Mesenteric fat pad (tissue), 1 donor: ENCODE measurements around a stretch of chr6.

GRCh38 chr6:6656288-6656764 lies 67.8 kb downstream of the LY86 start:
- PRO-cap = no peak

DNA sequence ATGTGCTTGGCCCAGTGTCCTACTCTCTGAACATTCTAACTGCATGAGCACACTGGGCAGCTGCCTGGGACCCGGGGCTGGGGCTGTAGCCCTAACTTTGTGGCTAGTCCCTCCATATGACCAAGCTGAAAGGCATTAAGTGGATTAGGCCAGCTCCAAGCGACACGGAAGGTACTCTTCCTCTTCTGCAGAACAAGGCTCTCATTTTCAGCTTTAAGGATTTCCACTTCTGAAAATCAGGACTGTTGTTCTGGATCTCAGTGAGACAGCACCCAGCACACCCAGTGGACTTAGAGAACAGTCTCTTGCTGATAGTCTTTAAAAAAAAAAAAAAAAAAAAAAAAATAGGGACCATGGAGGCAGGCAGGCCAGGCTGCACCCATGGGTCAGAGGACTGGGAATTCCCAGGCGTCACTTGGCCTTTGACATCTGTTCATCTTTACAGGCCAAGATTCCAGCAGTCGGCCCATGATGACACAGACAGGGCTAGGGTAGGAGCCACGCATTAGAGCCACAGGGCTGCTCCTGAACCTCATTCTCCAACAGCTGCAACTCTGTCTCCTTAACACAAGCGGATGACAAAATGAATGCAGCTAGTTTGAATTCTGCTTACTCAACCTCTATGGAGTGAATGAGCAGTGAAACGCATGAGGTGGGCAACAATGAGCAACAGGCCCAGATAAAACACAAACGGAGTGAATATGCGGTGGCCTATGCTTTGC lies 126.3 kb downstream of the LY86 start:
- PRO-cap = no peak

DNA sequence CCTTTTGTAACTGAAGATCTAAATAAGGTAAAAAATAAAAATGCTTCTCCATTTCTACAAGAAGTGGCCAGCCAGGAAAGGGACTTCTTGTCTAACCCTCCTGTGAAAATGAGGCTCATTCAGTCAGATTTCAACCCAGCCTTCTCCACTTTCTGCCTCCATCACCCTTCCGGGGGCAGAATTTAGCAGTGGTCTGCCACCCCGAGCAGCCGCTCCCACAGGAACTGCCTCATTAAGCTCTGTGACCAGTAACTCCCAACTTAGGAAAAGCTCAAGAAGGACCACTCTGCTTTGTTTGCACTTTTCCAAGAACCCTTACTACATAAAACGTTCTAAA lies 135.0 kb downstream of the LY86 start:
- PRO-cap = no peak

DNA sequence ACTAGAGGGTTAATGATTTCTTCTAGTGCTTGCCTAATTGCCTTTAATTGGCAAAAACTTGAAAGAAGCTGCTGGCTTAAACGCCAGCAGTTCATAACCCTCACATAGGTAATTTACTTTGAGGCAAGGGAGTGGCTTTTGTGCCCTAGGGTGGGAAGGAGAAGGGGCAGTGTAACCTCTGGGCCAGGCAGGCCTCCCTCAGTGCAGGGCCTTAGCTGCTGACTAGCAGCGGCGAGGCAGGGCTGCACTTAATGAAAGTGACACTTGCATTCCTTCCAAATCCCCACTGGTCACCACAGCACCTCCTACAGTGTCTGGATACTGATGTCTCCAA lies 152.6 kb downstream of the LY86 start:
- PRO-cap = no peak

DNA sequence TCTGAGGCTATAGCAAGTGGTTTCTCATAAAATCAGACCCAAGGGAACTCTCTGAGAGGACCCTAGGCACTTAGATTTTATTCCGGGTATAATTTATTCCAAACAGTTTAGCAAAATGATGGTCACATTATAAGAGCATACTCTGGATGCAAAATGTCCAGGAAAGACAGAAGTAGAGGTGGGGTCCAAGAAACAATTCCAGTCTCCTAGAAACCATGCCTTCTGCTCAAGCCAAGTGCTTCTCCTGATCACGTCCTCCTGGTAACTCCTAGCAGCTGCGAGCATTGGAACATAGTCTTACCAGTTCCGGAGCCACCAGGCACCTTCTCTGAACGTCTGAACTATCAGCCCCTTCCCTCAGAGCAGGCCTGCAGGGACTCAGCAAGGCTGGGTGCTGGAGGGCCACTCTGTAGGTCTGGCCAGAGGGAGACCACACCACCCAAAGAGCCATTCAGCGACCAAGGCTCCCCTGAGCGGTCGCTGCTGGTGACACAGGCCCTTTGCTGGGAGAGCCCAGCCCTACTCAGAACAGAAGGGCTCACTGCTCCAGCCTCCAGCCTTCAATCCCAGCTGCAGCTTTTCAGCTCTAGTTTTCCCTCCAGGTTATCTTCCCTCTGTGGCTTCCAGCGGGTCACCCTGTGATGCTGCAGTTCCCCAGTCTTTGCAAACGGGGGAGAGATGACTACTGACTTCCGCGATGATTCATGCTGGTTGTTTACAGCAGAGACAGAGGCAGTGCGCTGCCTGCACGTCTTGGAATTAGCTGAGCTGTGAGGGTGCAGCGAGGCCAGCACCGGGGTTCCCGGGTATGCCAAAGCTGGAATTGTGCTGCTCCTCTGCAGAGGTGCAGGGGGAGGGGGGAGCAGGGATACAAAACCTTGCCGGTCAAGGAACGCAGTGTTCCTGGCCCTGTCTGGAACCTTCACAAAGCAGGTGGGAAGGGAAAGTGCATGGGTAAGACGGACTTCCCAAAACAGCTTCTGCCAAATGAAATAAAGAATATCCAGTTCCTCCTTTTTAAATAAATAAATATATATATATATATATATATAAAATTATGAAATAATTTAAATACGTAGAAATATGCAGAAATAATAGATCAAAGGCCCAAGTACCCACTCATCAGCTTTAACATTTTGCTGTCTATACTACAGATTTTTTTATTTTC lies 161.3 kb downstream of the LY86 start:
- PRO-cap = no peak

- PRO-cap = no peak
Observed at GRCh38 chr6:6806655-6807639, 218.4 kb downstream of the LY86 start.

GRCh38 chr6:6808957-6809393 lies 220.5 kb downstream of the LY86 start:
- PRO-cap = no peak

GRCh38 chr6:6872790-6873432 lies 234.8 kb upstream of the RREB1 start:
- PRO-cap = no peak

- PRO-cap = no peak
Observed at GRCh38 chr6:6891001-6891853, 216.5 kb upstream of the RREB1 start.

DNA sequence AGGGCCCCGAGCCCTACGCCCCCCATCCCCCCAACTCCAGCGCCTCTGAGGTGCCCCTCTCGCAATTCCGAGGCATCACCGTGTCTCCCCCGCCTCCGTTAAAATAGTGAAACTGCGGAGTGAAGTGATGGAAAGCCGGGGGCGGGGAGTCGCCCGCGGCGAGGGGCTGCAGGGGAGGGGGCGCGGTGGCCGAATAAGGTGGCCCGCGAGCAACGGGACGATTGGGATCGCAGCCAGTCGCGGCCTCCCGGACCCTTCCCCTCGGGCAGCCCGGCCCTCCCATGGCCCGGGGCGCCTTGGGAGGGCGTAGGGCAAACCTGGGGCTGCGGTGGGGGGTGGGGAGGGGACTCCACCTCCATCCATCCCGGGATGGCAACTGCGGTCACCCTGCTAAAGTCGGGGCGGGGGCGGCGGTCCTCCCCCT lies 517 bp upstream of the RREB1 start:
- PRO-cap = no peak

- PRO-cap = no peak
Observed at GRCh38 chr6:7115991-7116266, 8.2 kb downstream of the RREB1 start.

- PRO-cap = no peak
Observed at GRCh38 chr6:7127611-7128055, 19.9 kb downstream of the RREB1 start.

DNA sequence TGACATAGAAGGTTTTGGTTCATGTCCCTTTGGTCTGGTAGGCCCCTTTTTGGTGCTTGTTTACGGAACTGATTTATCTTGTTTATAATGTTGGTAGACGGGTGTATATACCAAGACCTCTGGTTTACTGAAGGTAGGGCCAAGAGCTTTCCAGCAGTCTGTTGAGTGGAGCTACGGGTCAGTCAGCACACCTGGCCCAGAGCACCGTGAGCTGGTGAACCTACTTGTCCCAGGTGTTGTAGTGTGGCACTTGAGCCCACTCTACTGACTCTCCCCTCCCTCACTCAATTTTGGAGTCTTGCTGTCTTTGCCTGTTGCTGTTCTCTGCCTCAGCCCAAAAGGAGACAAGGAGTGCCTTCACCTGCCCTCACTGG lies 22.0 kb downstream of the RREB1 start:
- PRO-cap = no peak

DNA sequence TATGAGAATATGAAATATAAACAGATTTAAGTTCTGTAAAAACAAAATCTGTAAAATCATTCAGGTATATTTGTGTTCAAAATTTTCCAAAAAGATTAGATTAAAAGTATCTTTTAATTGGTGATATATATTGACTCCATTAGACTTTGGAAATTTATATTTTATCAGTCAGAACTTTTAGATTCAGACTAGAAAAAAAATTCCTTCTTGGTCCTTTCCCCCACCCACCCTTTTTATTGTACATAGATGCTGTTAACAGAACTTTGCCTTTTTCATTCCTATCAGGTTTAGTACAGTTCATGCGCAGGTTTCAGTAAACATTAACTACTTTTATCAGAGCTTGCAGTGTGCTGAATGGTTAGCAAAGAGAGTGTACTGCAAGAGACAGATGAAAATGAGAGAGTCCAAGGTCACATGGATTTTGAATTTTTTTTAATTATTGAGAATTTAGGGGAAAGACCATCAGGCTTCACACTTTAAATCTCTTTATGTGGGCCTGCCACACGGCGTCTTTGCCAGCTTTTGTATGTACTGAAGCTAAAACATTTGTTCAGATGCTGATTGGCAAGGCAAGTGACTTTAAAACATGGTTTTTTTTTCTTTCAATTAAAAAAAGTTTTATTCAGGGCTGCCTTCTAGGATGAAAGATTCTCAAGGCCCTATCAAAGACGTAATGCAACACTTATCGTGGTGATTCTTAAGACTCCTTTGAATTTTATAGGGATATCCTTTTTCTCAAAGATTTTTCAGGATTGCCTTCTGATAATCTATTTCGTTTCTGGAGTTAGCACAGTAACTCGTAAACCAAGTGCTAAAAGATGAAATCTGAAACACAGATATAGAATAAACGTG lies 32.1 kb downstream of the RREB1 start:
- PRO-cap = no peak

GRCh38 chr6:7154281-7154907 lies 46.6 kb downstream of the RREB1 start:
- PRO-cap = no peak

- PRO-cap = no peak
Observed at GRCh38 chr6:7206414-7207287, 98.9 kb downstream of the RREB1 start.

DNA sequence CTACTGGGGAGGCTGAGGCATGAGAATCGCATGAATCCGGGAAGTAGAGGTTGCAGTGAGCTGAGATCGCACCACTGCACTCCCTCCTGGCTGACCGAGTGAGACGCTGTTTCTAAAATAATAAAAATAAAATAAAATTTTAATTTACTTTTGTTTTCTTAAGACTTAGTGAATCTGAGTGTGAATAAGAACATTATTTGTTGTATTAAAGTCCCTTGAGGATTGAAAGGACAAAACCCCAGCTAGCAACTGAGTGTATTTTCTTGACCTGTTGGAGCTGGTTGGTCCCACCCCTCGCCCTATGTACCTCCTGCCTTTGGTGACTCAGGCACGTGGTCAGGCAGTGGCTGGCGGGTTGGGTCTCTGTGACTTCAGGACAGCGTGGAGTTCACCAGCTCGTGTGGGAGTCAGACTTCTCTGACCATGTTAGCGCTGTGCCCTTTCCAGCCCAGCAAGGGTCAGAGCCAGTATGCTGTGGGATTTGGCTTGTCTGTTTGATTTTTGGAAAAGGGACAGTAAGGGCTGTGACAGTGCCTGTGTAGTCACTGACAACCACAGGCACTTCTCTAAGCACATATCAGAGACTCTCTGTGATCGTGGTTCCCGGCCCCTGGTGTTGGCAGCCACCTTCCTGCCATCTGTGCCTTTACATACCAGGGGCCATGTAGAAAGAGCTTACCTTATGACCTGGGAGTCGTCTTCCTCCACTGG lies 93.7 kb downstream of the SSR1 start:
- PRO-cap = no peak

DNA sequence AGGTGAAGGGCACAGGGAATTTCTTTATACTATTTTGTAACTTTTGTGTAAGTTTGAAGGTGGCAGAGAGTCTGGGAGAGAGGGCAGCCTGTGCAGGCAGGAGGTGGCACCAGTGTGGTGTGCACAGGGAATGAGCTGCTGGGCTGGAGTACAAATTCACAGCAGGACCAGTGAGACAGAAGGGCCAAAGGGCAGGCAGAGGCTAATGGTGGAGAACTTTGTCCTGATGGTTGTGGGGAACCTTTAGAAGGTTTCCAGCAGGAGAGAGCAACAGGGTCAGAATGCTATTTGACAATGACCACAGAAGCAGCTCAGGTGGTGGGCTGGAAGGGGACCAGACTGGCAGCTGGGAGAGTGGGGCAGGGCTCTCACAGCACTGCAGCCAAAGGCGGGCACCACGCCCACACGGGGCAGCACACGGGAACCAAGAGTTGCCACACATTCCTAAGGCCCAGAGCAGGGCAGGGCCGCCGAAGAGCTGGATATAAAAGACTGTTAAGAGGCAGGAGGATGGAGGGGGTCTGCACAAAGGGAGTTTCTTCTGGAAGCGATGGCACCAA lies 42.1 kb downstream of the SSR1 start:
- PRO-cap = no peak

DNA sequence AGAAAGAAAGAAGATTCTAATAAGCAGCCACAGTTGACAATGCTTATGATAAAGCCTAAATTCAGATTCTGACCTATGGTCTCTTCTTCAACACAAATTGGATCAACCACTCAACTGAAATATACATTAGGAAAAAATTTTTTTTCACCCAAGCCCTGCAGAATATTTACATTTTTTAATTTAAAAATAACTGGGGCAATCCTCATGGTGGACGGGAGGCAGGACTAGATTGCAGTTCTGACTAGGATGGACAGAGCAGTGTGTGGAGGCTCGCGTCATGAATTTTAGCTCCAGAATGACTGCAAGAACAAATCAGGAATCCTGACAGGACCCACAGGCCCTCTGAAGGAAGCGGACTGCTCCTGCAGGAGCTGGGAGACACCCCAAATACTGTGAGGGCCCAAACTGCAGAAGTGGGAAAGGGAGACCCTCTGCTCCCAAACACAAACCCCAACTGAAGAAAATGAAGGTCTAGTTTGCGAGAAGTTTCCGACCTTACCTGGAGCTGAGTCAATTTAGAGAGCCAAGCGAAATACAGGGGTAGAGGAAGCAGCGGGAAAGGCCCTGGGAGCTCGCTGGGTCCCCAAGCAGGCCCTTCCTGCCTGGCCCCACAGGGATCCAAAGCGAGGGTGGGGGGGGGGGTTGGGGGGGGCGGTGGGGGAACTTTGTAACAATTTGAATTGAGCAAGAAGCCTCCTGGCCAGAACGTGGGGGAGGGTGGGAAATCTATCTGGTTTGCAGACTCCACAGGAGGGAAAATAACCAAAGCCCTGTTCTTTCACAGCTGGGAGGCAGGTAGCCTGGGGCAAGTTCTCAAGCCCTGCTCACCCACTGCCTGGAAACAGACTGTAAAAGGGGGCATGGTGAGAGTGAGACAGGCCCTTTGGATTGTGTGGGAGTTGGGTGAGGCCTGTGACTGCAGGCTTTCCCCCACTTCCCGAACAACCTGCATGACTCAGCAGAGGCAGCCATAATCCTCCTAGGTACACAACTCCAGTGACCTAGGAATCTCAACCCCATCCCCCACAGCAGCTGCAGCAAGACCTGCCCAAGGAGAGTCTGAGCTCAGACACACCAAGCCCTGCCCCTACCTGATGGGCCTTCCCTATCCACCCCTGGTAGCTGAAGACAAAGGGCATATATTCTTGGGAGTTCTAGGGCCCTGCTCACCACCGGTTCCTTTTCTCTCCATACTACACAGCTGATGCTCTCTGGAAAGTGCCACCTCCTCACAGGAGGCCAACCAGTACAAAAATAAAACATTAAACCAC lies 34.3 kb upstream of the SSR1 start:
- PRO-cap = no peak

DNA sequence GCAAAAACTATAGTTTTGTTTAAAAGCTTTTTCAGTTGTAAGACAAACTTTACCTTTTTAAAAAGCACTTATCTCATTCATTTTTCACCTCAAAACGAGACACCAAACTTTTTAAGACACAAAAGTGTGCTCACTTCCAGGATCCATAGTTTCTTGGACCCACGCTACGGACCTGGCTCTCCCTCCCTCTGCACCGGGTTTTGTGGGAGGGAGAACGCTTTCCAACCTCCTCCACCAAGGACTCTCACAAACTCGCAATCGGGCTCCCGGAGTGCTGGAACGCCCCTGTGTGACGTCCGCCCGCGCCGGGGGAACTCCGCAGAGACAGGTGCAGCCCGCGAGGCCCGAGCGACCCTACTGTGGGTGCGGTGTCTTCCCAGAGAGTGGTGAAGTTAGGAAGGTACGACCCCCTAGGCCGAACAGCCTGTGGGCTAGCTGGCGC lies 372 bp downstream of the CAGE1 start:
- PRO-cap = no peak